ENCODE data around the genes CLCA4 and TGFBR3.

DNA sequence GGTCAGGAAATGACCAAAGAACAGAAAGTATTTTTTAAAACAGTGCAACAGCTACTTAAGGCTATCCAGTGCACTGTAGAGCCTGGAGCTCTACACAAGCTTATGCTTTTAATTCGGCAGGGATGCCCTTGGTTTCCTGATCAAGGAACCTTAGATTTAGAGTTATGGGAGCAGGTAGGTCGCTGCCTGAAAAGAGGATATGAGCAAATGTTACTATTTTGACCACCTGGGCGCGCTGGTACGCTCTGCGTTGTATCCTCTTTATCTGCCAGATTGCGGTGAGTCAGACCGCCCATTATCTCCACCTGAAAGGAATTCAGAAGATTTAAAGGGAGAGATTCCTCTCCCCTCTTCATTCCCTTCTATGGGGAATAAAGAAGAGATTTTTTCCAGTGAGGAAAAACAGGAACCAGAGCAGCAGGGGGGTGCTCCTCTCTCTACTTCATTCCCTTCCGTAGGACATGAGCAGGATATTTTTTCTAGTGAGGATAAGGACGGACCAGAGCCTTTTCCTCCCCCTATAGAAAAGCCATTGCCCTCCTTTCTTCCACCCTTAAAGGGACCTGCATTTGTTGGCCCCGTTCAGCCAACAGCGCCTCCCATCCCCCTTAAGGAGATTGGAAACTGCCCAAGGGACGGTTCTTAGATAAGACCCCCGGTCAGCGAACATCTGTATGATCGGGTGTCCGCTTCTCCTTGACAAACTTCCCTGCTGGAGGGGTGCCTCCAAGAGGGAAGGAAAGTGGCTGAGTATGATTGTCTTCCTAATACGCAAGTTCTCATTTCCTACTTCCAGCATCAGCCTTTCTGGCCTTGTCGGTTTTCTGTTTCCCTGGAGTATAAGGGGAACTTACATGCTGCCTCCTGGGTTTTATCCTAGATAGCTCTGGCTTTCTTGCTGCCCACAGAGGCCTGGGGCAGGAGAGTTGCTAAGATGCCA, 34.2 kb downstream of the CLCA1 start:
- RRBS: no CpG with 5 or more reads among the region's 19 CpGs

DNA sequence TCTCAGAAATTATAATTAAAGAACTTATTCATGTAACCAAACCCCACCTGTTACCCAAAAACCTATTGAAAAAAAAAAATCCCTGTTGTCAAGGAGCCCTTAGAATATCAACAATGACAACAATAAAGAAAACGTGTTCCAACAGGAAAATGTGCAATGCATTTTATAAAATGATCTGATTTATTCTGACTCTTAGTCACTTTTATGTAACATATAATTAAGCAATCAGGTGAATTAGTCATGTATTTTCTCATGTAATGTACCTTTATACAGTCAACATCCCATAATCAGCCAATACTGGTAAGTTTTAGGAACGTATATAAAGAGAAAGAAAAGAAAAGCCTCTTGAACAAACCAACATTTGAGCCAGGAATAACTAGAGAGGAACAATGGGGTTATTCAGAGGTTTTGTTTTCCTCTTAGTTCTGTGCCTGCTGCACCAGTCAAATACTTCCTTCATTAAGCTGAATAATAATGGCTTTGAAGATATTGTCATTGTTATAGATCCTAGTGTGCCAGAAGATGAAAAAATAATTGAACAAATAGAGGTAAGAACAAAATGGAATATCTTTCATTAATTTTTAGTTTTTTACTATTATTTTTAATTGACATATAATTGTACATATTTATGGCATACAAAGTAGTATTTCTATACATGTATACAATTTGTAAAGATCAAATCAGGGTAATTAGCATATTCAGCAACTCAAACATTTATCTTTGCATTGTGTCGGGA, at the start of gene CLCA4:
Gene CLCA4, plus strand, starts transcription at position 348 of the 736 bp plus-strand sequence.
- RRBS: no CpG with 5 or more reads among the region's 3 CpGs

DNA sequence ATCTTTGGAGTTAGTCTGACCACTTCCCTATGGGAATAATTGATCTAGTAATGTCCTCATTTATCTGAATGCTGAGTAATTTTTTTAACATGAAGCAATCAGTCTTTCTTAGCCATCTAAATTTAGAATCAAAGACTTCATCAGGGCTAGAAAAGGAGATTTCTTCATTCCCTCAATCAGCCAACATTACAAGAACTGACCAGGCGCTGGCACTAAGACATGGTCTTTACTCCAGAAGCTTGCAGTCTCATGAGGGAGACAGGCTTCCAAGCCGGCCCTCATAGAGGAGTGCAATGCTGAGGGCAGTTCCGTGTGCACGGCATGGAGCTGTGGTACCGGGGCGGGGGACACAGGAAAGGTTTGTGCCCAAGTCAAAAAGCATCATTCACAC, 84.5 kb downstream of the SH3GLB1 start:
- RRBS: 41% methylated on average over 4 of the region's 6 CpGs

DNA sequence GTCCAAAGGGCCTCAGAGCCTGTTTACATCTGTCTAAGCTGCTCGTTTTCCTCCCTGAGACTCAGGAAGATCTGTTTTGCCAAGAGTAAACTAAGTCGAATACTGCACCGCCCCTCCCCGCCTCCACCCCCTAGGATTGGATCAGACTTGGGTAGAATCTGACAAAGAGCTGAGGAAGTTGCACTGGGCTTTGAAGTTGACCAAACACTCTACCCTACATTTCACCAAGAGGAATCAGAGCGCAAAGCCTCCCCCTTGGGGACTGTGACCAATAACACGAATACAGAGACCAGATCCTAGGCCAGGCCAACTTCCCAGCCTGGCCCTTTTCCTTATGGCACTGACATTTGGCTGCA, 206.9 kb upstream of the LMO4 start:
- RRBS: no CpG with 5 or more reads among the region's 6 CpGs

GRCh38 chr1:89453233-89453730, 71.3 kb upstream of the LRRC8B start:
- RRBS: no CpG with 5 or more reads among the region's 2 CpGs

- RRBS: 85% methylated on average over 1 of the region's 24 CpGs
Observed at GRCh38 chr1:89609620-89610627, 23.0 kb upstream of the LRRC8C start.

- RRBS: no CpG with 5 or more reads among the region's 9 CpGs
Observed at GRCh38 chr1:89752929-89753186, 68.0 kb upstream of the LRRC8D start.

GRCh38 chr1:89855607-89856127, 34.8 kb downstream of the LRRC8D start:
- RRBS: no CpG with 5 or more reads among the region's 1 CpG

- RRBS: no CpG with 5 or more reads among the region's 9 CpGs
Observed at GRCh38 chr1:89872072-89872636, 51.3 kb downstream of the LRRC8D start.

DNA sequence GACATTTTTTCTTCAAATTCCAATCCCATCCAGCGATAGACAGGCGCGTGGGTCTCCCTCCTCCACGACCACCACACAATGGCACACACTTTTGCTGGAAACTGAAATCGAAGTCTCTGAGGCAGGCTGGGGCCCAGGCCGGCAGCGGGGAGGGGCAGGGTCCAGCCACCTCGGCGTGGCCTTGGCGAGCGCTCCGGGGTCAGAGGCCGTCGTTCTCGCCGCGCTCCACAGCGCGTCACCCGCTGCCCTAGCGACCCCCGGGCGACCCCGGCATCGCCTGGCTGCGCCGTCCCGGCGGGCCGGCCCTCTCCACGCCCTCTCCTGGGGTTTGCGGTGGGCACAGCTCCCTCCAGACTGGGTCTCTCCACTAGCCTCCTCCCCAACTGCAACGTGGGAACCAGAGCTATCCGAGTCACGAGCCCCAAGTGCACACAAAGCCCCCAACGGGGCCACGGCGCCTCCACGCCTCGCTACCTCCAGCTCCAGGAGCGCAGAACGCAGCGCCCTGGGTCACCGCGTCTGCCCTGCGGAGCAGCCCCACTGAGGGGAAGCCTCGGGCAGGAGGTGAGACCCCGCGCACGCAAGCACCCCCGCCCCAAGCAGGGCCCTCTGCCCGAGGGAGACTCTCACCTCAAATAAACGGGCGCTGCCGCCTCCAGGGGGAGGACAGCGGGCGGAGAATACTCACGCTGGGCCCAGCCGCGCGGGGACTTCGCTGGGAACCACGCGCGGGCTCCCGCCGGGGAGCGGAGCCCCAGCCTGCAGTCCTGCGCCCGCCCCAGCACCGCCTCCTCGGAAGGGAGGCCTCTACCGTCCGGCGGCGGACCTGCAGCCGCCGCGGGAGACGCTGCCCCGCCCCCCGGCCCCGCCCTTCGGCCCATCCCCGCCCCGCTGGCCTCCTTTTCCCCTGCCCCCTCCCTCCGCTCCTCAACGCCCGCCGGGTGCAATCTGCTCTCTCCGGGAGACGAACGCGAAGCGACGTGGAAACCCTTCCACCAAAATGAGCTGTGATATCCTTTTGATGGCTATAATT, 134.1 kb upstream of the BARHL2 start:
- RRBS: 2% methylated on average over 41 of the region's 96 CpGs

DNA sequence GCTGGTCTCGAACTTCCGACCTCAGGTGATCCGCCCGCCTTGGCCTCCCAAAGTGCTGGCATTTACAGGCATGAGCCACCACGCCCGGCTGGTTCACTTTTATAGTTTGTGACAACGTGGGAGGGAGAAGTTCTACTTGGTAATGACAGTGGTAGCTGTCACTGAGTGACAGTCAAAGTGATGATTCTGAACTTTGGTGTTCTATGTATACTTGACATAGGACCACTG, 132.9 kb downstream of the ZNF644 start:
- RRBS: no CpG with 5 or more reads among the region's 7 CpGs

DNA sequence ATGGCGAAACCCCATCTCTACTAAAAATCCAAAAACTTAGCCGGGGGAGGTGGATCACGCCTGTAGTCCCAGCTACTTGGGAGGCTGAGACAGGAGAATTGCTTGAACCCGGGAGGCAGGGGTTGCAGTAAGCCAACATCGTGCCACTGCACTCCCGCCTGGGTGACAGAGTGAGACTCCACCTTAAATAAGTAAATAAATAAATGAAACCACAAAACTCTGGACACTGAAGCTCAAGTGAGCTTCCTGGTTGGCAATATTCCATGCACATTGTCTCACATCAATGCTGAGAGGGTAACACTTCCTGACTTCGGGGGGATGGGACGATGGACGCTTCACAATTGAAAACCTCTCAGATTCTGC, 69.9 kb upstream of the ZNF644 start:
- RRBS: no CpG with 5 or more reads among the region's 9 CpGs

- RRBS: no CpG with 5 or more reads among the region's 9 CpGs
Observed at GRCh38 chr1:91133231-91133794, 111.5 kb upstream of the ZNF644 start.

DNA sequence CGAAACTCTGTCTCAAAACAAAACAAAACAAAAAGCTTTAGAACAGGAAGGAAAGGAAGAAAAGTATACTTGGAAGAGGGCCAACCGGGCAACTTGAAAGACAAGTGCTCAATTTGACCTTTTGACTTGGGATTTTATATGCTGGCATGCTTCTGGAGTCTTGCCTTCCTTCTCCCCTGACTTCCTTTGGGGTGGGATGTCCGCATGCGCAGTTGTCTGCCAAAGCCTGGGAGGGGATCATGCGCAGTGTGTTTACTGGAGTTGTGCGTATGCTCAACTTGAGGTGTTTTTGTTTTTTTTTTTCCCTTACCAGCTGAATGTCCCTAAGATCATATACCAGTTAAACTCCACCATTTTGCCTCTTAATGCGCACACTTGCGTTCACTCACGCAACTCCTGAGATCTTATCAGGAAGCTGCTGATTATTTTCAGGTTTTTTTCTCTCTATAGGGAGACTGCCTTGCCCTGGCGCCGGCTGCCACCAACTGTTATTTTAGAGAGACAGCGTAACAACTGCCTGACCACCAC, 138.6 kb upstream of the ZNF644 start:
- RRBS: no CpG with 5 or more reads among the region's 12 CpGs

DNA sequence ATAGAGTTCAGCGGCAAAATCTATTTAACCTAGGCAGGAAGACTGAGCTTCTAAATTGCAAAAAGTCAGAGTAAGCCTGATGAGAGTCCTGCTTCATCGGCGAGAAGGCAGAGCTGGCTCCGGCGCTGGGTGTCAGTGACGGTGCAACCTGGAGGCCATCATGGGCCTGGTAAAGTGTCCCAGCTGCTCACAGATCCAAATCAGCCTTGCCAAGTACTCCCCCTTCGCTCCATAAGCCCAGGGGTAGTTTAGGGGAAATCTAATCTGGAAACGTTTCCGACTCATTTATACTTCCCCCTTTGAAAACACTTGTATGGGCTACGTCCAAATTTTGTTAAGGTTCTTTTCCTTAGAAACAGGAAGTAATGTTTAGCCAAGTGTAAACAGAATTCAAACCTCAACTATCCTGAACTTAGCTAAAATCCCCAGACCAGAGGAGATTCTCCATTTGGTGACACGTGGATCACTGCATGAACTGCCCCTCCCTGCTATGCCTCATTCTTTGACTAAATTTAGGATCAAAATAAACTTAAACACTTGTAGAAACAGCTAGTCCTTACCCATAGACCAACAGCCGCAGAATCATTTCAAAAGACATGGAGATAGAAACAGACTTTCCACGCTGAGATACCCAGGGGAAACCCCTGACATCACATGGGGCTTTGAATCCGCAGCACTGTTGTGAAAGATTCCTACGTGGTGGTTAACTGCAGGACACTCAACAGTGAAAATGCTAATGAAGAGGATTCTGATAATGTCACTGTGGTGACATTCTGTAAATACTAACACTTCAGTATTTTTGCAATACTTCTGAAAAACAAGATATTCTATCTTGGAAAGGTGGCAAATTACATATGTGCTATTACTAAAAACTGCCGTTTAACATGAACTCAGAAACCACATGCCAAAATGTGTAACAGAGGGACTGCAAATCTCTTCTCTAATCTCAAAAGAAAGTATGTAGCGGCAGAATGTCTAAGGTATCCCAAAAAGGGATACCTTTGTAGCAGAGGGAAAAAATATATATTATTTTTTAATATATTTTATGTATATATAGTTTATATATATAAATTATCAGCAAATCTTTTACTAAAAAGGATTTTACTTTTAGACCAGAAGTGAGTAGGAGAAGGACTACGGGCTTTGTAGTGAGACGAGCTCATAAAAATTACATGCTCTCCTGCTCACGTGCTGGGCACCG, 172.6 kb downstream of the TGFBR3 start:
- RRBS: no CpG with 5 or more reads among the region's 21 CpGs

GRCh38 chr1:91870867-91871241, 15.1 kb downstream of the TGFBR3 start:
- RRBS: no CpG with 5 or more reads among the region's 2 CpGs

- RRBS: no CpG with 5 or more reads among the region's 9 CpGs
Observed at GRCh38 chr1:91884206-91884644, 1.7 kb downstream of the TGFBR3 start.

DNA sequence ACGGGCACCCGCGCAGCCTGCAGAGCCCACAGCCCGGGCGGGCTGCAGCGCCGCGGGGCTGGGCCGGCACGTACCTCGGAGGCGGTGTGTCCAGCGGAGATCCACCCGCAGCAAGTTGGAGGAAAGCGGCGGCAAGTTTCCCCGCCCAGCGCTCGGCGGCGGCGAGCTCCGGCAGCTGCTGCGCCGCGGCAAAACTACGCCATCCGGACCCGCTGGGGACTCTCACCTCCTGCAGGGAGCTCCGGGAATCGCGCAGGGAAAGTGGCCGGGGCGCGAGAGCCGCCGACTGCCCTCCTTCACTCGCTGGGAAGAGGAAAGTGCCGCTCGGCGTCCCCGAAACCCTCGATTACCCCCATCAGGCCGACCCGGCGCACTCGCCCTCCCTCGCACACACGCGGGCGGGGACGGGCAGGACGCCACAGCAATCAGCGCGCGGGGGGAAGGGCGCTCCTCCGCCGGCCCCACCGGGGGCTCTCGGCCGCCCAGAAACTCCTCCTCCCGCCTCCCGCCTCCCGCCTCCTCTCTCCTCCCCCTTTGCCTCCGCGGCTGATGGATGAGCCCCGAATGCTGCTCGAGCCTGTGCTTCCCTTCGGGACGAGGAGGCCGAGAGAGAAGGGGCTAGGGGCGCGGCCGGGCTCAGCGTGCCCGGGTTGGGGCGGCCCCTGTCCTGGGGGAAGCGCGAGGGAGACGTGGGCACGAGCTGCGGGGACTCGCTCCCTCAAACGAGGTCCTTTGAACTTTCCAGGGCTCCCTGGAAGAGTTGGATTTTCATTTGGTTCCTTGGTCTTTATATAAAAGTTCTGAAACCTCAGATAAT, at the start of gene TGFBR3:
Gene TGFBR3, minus strand, starts transcription at position 348 of the 817 bp plus-strand sequence.
- RRBS: 2% methylated on average over 42 of the region's 85 CpGs

Data from HGPS cell (cell line).